ENCODE data around the genes TYW1B, SPDYE9, FKBP6 and CLDN3.

- RRBS: no CpG with 5 or more reads among the region's 7 CpGs
Observed at GRCh38 chr7:71308051-71308569, 176.2 kb downstream of the GALNT17 start.

- RRBS: no CpG with 5 or more reads among the region's 4 CpGs
Observed at GRCh38 chr7:72688864-72689251, 139.1 kb downstream of the TYW1B start.

DNA sequence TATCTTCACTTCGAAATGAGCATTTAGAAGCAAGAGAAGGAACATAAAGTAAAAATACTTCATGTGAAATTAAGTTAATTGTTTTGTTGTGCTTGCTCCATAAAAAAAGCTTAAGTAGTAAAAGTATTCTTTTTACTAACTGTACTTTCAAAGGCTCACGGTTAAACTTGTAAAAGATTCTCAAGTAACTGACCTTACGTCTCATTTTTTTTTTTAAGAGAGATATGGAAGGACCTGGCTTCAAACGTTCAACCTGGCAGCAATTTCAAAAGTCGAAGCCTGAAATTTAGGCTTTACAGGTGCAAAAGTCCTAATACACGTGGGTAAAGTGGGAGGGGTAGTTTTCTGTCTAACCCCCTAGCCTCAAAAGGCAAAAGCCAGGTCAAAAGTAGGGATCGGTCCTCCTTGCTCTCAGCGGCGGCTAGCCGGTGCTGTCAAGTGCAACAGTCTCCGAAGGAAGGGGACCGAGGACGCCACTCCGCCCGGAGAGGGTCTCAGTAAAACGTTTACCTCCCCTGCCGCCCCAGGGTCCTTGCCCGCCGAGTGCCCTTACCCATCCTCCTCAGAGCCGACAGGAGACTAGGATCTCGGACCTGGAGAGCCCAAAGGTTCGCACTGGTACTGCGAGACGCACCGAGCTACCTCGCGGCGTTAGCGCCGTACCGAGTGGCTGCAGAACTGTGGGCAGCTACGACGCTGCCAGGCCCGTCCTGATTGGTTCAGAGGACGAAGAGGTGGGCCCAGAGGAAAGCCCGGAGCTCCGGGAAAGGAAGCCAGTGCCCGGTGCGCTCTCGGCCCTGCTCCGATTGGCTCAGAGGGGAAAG is at the start of gene TYW1B:
Gene TYW1B, minus strand, starts transcription at position 682 of the 824 bp plus-strand sequence.
- RRBS: no CpG with 5 or more reads among the region's 41 CpGs

DNA sequence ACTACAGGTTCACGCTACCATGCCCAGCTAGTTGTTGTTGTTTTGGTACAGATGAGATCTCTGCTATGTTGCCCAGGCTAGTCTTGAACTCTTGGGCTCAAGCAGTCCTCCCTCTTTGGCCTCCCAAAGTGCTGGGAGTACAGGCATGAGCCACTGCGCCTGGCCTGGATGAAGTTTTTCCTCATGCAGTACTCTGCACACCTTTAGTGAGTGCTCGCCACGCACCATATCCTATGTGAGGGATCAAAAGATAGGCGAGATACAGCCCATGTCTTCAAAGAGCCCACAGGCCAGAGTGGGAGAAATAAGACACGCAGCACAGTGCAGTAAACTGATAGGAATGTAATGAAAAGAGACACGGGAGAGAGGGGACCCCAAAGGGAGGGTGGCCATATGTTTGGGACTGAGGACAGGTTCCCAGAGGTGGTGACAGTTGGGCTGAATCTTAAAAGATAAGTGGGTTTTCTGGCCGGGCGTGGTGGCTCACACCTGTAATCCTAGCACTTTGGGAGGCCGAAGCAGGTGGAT is 12.8 kb upstream of the POM121 start:
- RRBS: no CpG with 5 or more reads among the region's 10 CpGs

DNA sequence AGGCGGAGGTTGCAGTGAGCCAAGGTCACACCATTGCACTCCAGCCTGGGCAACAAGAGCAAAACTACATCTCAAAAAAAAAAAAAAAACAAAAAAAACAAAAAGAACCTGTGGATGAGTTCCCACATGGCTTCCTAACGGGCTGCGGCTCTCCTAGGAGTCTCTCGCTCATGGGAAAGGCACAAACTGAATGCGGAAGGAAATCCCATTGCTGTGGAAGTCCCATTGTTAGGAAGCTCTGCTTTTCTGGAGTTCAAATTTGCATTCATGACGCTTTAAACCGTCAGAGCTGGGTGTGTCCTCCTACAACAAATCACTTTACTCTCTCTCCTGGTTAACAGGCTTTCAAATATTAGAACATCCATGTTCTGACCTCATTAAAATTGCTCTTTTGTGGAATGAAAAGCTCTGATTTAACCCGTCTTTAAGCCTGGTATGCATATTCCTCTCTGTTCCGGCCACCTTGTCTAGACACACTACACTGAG is at the start of gene SPDYE9:
Gene SPDYE9, minus strand, starts transcription at position 230 of the 486 bp plus-strand sequence.
- RRBS: no CpG with 5 or more reads among the region's 9 CpGs

- RRBS: no CpG with 5 or more reads among the region's 58 CpGs
Observed at GRCh38 chr7:73154704-73155156, 501 bp downstream of the SPDYE10 start.

DNA sequence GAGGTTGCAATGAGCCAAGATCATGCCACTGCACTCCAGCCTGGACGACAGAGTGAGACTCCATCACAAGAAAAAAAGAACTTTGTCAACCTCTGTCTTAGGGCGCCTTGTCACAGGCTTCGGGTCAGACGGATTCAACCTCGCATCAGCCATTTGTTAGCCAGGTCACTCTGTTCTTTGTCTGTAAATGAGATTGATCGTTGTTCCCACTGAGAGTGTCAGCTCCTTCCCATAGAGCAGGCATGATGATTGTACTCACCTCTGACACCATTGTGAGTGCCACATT is 45.9 kb upstream of the SPDYE10 start:
- RRBS: no CpG with 5 or more reads among the region's 6 CpGs

DNA sequence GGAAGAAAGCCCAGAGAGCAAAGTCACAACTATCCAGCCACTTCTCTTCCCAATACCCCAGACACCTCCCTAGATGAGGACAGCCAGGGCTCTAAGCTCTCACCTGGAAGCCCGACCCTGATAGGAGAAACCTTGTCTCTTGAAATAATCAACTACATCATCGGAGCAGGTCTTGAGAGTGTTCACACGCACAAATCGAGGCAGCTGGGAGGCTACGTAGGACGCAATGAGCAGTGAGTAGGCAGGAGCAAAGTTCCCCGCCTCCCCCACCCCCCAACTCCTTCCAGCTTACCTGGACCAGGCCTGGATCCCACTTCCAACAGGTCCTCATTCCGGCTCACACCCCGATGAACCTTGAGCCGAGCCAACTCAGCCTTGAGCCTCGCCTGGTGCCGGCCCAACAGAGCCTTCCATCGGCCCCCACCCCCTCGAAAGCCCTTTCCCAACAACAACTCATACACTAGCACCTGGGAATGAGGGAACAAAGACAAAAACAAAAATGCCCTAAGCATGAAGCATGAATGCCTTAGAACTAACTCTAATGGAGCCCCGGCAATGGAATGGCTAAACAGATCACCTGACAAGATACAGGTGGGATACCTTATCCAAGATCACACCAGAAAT is 1.2 kb downstream of the NSUN5 start:
- RRBS: 94% methylated on average over 5 of the region's 15 CpGs

- RRBS: no CpG with 5 or more reads among the region's 49 CpGs
Observed at GRCh38 chr7:73327963-73328447, at the start of gene FKBP6. Gene FKBP6 (plus strand): TSS chr7:73328161.

DNA sequence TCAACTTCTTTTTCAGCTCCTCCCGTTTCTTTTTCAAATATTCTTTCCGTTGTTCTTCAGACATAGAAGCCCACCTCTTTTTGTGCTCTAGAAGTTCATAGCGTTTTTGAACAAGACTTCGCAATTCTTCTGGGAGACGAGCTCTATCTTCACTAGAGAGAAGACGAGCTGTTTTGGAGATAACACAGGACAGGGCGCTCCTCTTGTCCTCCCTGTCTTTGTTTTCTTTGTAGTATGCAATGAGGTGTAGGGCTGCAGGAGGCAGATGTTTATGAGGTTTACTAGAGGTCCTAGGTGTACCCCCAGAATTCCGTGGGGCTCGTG is 44.2 kb downstream of the FZD9 start:
- RRBS: no CpG with 5 or more reads among the region's 9 CpGs

- RRBS: 31% methylated on average over 6 of the region's 20 CpGs
Observed at GRCh38 chr7:73600317-73601103, 22.1 kb upstream of the TBL2 start.

- RRBS: 17% methylated on average over 2 of the region's 62 CpGs
Observed at GRCh38 chr7:73622828-73623900, 1.2 kb downstream of the MLXIPL start.

DNA sequence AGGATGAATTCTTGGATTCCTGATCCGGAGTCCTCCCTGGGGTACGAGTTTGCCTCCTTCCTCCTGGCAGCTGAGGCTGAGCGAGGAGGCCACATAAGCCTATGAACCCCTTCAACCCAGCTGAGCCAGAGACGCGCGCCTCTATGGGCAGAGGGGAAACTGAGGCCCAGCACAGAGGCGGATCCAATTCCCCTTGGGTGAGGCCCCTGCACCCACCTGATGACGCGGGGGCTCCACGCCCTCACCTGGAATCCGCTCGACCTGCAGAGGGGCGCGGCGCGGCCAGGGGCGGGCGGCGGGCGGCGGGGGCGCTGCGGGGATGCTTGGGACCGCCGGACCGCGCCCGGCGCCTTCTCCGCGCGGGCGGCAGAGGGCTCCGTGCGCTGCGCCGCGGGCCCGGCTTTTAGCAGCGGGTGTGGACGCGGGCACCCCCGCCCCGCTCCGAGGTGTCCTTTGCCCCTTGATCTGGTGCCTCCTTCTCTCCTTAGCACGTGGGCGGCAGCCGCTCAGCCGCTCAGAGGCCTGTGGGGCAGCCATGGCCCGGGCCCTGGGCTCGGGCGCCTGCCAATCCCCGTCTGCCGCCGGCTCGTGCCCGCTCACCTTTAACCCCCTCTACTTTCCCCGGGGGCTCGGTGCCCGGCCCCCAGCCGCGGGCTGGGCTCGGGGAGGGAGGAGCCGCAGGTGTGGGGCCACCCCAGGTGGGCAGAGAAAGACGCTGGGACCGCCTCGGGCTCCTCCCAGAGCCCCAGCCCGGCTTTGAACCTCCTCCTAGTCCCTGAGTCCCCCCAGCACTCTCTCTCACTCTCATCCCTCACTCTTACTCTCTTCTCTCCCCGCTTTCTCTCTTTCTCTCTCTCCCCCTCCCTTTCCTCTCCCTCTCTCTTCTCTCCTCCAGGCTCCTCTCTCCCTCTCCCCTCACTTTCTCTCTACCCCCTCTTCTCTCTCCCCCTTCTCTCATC is 19.8 kb upstream of the VPS37D start:
- RRBS: 21% methylated on average over 24 of the region's 69 CpGs

DNA sequence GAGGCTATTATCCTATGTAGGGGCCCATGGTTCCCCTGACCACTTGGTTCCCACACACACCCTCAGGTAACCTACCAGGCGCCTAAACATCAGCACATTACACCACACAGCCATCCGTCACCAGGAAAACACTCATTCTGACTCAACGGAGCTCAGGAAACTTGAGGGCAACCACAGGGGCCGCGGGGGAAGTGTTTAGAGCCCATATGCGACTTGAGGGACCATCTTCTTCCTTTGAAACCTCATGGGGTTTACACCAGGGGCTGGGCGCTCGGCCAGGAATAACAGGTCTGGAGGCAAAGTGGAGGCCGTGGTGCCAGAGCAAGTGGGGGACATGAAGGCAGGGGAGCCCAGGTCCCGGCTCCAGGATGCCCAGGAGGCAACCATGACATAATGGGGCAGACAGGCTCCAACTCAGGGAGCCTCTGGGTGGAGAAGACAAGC is 1.5 kb downstream of the STX1A start:
- RRBS: no CpG with 5 or more reads among the region's 10 CpGs

- RRBS: no CpG with 5 or more reads among the region's 18 CpGs
Observed at GRCh38 chr7:73766660-73767350, 3.3 kb downstream of the CLDN3 start.

GRCh38 chr7:73770075-73771075 is at the start of gene CLDN3:
Gene CLDN3 (minus strand): TSS chr7:73770270.
- RRBS: 24% methylated on average over 9 of the region's 78 CpGs

DNA sequence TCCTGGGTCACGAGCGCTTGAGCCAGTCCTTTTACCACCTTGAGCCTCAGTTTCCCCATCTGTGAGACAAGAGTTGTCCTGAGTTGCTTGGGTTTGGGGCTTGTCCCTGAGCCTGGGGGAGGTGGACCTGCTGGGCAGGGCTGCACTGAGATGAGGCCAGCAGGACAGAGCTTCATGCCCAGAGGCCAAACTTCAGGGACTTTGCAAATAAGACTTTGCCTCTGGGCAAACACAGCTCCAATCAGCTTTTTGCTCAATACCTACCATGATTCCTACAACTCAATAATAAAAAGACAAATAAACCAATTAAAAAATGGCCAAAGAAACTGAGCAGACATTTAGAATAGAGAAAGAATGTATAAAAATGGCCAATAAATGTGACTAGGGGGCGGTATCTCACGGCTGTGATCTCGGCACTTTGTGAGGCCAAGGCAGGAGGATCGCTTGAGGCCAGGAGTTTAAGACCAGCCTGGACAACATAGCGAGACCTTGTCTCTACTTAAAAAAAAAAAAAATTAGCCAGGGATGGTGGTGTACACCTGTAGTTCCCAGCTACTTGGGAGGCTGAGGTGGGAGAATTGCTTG is 4.3 kb upstream of the CLDN3 start:
- RRBS: no CpG with 5 or more reads among the region's 7 CpGs

DNA sequence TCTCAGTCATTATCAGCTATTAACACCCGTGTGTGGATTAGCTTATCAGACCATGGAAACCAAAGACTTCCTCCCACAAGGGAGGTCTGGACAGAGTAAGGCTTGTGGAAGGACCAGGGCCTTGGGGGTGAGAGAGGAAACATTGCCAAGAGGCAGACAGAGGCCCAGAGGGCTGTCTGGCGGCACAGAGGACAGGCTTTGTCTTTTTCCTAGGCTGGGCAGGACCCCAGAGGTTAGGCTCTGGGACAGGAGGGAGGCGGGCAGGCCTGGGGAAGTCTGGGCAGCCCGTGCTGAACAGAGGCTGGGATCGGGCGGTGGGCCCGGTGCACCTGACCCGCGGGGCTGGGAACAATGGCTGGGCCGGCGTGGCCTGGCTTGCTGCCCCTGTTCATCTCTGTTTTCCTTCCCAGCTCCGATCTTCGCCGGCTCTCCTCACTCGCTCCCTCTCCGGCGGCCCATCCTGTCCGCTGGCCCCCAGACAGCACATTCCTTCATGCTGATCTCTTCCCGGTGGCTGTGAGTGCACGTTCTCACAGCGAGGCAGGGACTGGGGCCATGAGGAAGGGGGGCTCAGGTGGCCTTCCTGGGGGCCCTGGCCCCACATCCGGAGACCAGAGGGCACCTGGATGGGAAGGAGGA is 25.4 kb downstream of the TMEM270 start:
- RRBS: 74% methylated on average over 15 of the region's 22 CpGs

DNA sequence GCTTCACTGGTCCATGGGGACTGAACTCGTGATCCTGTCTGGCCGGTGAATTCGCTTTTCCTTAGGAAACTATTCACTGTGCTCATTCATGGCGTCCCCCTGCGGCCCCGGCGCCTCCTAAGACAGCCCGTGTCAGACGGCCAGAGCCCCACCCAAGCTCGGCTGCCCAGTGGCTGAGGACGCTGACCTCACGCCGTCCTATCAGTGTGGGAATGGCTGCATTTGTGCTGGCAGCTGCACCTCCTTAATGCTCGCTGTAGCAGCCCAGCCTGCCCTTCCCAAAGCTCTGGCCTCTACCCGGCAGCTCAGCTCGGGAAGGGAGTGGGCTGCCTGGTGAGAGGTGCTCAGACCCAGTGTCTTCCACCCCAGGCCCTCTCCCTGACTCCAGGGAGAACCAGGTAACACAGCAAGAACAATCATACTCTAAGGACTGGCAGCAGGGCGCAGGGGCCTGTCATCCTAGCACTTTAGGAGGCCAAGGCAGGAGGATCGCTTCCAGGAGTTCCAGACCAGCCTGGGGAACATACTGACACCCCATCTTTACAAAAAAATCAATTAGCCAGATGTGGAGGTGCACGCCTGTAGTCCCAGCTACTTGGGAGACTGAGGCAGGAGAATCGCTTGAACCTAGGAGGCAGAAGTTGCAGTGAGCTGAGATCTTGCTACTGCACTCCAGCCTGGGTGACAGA is 6.2 kb downstream of the ELN start:
- RRBS: 98% methylated on average over 5 of the region's 20 CpGs

DNA sequence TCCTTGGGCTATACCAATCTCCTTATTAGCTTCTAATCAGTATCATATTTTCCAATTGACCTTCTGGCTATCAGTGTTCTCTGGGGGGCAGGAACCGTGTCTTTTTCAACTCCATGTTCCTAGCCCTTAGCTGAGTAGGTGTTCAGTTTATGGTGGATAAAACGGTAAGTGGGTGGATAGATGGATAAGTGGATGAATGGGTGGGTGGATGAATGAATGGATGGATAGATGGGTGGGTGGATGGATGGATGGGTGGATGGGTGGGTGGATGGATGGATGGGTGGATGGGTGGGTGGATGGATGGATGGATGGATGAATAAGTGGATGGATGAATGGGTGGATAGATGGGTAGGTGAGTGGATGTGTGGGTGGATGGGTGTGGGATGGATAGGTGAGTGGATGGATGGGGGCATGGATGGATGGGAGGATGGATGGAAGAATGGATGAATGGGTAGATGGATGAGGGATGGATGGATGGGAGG is 25.5 kb downstream of the ELN start:
- RRBS: no CpG with 5 or more reads among the region's 2 CpGs